ENCODE data around the genes TBKBP1 and SP6.

- PRO-cap, result no peak
Observed at GRCh38 chr17:46819120-46819953, 845 bp upstream of the WNT3 start.

- PRO-cap, result no peak
Observed at GRCh38 chr17:46851735-46852382, 476 bp downstream of the WNT9B start.

GRCh38 chr17:46943405-46943869 lies 20.5 kb downstream of the GOSR2 start:
- PRO-cap, result no peak

DNA sequence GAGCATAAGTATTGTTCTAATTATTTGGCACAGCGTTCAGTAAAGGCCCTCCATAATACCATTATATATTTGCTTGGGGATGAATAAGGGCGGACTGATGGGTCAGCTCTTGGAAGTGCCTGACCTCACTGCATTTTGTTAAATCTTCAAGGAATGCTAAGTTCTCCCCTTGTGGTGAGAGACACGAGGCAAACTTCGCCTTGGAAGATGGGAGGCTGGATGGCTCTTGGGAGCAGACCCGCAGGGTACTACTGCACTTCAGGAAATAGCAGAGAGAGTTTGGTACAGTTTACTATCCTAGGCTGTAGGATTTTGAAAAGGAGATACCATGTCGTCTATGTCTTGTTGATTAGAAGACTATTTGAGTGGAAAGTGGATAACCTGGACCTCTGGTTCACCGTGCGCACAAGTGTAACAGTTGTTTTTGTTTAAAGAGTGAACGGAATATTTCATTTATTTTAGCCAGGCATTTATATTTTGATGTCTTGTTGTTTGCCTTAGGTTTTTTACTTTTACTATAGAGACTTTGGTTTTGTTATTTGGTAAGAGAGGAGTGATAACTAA lies 87.1 kb upstream of the RPRML start:
- PRO-cap, result no peak

DNA sequence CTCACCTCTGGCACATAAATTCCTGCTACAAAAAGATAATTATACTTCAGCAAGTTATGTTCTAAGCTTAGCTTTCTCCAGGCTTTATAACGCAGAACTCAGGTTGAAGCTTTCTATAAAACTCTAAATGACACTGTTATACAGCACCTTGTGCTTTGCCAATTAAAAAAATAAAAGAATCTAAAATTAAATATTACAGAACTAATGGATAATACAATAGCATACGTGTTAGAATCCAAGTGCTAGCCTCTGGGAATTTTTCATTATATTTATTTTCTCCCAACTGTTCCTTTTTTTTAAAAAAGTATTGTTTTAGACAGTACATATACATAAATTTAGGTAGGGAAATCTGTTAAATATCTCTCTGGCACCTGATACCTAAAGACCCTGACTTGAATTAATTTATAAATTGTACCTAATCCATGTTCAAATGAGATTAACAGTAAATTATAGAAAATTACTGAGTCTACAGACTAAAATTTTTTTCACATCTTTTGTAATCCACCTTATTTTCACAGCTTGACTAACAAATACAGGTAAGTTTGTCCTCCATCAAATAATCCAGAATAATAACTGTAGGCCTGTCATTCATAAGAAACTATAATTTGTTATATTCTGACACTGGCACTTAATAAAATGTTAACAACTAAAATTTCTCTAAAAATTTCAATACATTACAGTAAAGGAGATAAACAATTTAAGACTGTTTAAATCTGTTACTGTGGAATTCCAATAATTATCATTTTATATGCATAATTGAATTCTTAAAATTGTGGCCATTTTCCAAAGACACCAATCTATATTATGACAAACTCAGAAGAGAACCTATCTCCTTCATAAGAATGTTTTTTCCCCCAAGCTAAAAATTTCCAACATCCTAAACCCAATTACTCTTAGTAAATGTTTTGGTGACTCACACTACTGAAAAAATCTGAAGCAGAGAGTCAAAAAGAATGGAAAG lies 69.9 kb downstream of the CDC27 start:
- PRO-cap, result no peak

DNA sequence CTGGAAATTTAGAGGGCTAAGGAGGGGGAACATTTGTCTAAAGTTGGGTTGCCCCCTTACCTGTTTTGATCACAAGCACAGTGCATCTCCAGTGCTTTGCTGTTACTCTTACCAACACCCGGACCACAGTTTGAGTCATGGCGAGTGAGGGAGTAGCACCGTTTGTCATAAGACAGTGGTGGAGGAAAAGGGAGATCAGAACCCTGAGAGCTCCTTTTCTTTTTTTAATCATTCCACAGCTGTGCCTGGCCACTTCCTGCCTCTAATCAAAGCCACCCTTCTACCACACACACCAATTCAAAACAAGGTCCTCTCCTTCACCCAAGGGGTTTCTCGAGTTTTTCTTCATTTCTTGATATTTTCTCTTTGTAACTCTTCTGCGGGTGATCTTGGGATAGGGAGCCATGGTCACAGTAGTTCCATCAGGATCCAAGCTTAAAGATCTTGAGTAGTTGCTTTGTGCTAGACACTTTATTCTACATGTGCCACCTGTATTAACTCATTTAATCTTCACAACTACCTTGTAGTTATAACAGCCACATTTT lies 5.1 kb upstream of the MYL4 start:
- PRO-cap, result no peak

- PRO-cap, result no peak
Observed at GRCh38 chr17:47239833-47240602, 13.6 kb upstream of the ITGB3 start.

DNA sequence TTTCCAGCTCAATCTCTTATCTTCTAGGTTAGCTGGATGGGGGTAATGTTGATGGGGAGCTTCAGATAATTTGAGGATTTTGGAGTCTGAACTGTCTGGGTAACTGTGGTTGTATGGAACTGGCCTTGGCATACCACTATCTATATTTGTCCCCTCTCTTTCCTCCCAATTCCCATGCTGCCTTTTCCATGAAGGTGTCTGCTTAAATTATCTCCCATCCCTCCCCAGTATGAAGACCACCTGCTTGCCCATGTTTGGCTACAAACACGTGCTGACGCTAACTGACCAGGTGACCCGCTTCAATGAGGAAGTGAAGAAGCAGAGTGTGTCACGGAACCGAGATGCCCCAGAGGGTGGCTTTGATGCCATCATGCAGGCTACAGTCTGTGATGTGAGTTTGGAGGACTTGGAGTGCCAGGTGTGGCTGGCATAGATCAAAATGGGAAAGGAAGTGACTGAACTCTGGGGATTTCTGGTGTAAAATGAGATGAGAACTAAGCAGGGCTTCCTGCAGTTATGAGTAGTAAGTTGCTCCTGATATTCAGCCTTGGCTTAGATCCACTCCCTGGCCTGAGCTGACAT lies 32.5 kb downstream of the ITGB3 start:
- PRO-cap, result unidirectional peak, plus-strand start at position 321 of the sequence

DNA sequence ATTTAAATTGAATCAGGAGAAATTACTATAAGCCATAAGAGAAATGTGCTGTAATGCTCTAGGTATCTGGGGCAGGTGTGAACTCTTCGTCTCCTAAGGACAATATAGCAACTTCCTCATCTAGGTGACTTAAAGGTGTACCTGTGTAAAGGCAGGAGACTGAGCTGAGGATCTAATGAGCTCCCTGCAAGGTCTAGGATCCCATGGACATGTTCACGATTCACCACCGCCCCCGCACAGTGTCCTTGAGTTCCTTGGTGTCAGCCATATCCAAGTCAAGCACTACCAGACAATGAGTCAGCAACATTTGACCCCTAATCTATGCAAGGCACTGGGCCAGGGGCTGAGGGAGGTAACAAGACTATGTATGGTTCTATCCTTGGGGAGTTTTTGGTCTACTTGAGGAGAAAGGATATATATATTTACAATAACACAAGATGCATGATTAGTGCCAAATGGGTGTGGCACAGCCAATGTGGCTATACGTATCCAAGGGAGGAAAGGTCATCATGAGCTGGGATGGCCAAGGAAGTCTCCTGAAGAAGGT lies 34.9 kb downstream of the ITGB3 start:
- PRO-cap, result no peak

DNA sequence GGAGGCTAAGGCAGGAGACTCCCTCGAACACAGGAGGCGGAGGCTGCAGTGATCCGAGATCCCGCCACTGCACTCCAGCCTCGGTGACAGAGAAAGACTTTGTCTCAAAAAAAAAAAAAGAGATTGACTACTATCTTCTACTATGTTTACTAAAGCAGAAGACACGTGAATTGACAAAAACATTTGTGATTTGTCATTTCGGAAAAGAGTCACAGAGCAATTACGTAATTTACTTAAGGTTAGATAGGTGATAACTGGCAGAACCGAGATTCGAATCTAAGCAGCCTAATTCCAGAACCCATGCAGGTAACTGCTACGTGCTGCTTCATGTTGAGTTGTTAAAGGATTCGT lies 37.7 kb upstream of the NPEPPS start:
- PRO-cap, result no peak

GRCh38 chr17:47683213-47684148 lies 10.5 kb upstream of the TBKBP1 start:
- PRO-cap, result no peak

GRCh38 chr17:47693359-47694358 lies at the start of gene TBKBP1:
Gene TBKBP1 (plus strand): TSS chr17:47694161.
- PRO-cap, result unidirectional peak, plus-strand start at chr17:47693801; unidirectional peak, plus-strand start at chr17:47694096; unidirectional peak, plus-strand start at chr17:47694168

GRCh38 chr17:47850808-47851745 lies at the start of gene SP6:
Gene SP6 (minus strand): TSS chr17:47851163.
- PRO-cap, result unidirectional peak, minus-strand start at chr17:47851163

- PRO-cap, result no peak
Observed at GRCh38 chr17:47882253-47882582, 13.8 kb upstream of the SP2 start.

DNA sequence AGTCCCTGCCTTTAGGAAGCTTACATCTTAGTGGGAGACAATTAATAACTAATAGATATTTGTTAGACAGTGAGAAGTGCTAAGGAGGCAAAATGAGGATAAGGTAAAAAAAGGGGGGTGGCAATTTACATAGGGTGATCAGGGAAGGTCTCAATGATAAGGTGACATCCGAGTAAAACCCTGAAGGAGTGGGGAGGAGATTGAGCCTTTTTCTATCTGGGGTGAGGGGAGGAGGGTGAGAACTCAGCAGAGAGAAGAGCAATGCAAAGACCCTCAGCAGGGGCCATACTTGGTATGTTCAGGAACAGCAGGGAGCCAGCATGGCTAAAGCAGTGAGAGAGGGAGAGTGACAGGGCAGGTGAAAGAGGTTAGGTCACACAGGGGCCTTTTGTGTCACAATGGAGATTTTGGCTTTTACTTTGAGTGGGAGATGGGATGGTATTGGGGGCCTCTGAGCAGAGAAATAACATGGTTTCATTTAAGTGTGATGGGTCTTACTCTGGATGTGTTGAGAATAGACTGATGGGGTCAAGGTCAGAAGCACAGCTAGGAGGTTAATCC lies 6.0 kb downstream of the SP2 start:
- PRO-cap, result no peak

GRCh38 chr17:48011770-48012687 lies 25.6 kb downstream of the COPZ2 start:
- PRO-cap, result no peak

- PRO-cap, result no peak
Observed at GRCh38 chr17:48127095-48127904, 19.7 kb downstream of the SNX11 start.

DNA sequence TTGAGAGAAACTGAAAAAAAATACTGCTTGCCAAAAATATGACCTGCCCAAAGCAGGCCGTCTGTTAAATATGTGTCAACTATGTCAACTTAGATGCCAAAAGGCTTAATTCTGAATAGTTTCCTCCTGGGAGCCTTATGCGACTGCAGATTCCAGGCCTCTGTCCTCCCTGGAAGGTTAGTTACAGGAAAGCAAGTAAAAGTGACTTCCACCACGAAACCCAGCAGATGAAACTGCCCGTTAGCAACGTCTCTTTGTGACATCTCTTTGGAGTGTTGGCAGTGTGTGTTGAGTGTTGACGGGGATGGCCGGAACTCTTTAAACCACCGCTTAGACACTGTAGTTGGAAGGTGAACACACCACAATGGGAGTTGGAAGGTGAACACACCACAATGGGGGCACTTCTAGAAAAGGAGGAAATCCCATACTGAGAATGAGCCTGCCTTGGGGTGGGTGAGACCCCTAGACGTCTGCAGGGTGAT lies 908 bp downstream of the SKAP1 start:
- PRO-cap, result unidirectional peak, plus-strand start at position 281 of the sequence

GRCh38 chr17:48472393-48472732 lies 42.3 kb upstream of the SKAP1 start:
- PRO-cap, result no peak

DNA sequence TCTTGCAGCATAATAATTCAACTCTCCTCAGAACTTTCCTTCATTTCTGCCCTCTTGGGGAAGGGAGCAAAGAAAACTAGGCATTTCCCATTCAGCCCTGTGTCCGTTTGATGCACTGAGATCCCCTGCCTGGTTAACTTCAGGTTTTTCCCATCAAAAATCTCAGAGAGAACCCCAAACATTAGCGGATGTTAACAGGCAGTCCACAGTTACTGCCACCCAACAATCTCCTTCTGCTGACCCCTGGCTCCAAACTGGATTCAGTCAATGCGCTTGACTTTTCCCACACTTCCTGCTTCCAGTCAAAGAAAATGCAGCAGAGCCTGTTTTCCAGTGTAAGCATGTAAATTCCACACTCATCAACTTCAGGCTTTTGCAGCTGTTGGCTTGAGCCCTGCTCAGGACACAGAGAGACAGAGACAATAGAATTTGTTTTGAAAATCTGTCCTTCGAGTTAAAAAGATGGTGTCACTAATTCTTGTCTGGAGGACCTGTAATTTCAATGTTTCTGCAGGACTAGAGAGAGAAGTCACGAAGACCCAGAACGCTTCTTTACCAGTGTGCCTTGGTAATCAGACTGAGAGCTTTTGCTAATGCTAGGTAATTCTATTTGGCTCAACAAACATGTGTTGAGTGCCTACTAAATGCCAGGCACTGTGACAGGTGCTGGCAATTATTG lies 32.7 kb downstream of the HOXB1 start:
- PRO-cap, result no peak